Esophagus squamous epithelium (tissue), 4 donors: ENCODE data around the genes GBP4 and BARHL2.

DNA sequence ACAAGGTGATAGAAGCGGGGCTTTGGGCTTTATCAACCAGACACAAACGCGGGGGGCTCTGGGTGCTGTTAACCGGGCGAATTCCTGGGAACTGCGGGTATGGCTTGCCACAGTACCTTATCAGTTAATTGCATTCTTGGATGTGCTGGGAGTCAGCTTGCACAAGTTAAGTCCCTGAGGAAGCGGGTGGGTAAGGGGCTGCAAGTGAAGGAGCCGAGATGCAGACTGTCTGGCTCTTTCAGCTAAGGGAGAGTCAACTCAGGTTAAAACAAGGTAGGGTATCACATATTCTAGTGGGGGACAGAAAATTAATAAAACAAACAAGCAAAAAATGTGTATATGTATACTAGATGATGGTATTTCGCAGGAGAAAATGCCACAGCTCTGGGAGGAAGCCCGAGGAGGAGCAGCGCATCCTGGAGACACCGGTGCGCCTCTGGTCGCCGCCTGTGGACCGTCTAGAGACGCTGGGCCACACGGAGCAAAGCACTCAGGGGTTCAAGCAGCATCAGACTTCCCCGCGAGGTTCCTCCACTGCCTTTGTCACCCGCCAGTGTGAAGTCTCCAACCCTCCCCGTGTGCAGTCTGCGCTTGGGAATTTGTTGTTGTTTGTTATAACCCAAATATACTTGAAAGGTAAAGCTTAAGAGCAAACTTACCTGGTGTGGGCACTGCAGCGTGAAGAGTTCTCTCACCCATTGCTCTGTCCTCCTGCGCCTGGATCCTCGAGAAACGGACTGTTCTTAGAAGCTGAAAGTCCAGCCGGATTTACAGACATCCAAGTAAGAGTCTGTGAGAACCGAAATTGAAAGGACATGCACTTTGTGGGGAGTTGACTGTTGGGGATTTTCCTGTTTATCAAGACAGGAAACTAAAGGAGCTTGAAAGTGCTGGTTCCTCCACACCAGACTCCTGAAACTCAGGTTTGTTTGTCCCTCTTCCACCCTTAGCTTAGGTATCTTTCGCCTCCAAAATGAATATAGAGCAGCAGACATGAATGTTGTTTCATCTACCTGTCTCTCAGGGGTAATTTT, at the start of gene GBP4:
Gene GBP4 (minus strand): TSS at position 807 of the 1,034 bp plus-strand sequence.
- PRO-cap = bidirectional peak, plus-strand start at position 489 of the sequence, minus-strand start at position 438 of the sequence; bidirectional peak, plus-strand start at position 866 of the sequence, minus-strand start at position 807 of the sequence; bidirectional peak, plus-strand start at position 884 of the sequence, minus-strand start at position 914 of the sequence
- RAMPAGE, long total RNA, 4 experiments = start-site peak on the plus strand in 1 of 4 experiments, centred at position 858 of the sequence, 10 reads per replicate; start-site peak on the minus strand in 3 of 4 experiments, centred at positions 752 to 803 of the sequence, 18 to 31 reads per replicate

- PRO-cap = no peak
- RAMPAGE, long total RNA, 4 experiments = no peak in any of the 4 experiments
Measured at GRCh38 chr1:89583165-89583966, 49.6 kb upstream of the LRRC8C start.

- PRO-cap = no peak
- RAMPAGE, long total RNA, 4 experiments = no peak in any of the 4 experiments
Measured at GRCh38 chr1:89670133-89670623, 37.3 kb downstream of the LRRC8C start.

DNA sequence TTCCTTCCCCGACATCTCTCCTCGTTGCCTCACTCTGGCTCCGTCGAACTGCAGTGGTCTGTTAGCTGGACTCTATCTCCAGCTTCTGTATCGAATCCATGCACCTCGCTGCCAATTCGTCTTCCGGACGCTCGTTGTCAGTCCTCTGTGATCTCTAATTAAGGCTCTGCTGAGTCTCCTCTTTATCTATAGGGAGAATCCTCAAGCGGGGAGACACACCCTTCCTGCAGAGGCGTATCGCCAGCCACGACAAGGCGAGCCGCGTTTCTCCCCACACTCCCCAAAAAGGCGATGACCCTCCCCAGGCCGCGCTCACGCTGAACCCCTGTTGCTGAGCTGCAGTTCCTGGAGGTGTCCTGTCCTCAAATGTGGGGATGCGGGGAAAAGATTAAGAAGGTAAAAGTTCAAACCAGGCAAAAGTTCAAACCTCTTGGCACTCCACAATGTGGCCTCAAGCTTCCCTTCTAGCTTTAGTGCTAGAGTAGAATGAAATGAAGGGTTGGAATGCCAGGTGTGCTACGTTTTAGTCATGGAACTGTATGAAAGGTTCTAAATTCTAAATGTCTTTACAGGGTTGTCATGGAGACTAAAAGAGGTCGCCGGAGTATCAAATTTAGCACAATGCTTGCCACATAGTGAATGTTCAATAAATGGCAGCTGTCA, 57.4 kb upstream of the LRRC8D start:
- PRO-cap = unidirectional peak, minus-strand start at position 156 of the sequence
- RAMPAGE, long total RNA, 4 experiments = no peak in any of the 4 experiments

DNA sequence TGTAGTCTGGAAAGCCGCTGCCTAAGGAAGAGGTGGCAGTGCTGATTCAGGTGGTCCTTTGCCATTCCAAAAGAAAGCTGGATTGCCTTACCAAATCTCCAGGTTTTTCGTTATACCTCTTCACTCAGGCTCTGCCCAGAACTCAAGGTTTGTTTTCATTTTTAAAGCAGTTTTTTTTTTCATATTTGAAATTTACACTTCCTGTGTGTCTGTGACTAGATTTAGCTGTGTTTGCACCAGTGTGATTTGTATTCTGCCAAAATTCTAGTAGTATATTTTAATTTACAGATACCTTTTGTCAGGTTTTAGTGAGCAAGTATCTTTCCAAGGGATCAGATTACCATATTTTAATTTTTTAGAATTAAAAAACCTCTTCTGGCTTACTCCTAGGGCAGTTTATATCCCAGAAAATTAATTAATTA, 25.7 kb downstream of the LRRC8D start:
- PRO-cap = no peak
- RAMPAGE, long total RNA, 4 experiments = no peak in any of the 4 experiments

DNA sequence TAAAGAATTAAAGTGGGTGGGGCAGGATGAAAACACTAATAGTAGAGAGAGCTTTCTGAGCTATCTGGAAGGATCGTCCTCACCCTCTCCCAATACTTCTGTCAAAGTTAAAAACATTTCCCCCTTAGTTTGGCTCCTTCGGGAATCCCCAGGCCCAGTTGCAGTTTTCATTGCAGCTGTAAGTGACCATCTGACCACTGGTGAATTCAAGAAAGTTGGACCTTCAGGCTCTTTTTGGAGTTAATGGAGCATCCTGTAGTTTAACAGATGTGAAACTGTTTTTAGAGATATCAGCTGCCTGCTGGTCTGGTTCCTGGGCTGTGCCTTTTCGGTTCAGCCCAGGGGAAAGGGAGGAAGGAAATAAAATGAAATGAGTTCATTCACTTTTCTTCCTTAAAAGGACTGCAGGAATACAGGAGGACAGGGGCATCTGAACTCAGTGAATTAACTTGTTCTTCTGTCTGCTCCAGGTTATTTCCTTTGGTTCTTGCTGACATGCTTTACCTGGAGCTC, 83.3 kb downstream of the LRRC8D start:
- PRO-cap = no peak
- RAMPAGE, long total RNA, 4 experiments = no peak in any of the 4 experiments

DNA sequence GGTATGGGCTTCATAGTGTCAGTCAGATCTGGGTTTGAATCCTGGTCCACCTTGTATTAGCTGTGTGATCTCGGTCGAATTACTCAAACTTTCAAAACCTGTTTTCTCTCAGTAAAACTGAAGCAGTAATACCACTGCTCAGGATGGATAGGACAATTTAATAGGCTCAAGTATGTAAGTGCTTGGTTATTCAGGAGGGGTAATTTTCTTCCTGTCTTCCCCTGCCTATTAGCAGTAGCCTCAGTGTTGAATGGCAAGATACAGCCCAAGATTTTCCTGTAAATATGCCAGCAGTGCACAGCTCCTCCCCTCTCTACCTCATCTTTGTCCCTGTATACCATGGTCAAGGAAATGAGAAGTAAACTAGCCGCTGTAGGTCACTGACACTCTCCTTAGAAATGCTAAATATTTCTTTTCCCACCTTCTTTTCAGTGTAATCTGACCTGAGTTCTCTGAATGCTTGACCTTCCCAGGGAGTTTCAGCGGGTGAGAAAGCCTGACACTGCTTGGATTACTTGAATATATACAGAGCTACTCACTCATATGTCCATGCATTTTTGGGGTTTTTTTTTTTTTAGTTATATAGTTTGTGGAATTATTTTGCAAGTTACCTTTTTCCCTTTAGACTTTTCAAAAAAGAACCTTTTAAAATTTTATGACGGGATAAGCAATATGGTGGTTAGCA, 84.2 kb upstream of the ZNF326 start:
- PRO-cap = no peak
- RAMPAGE, long total RNA, 4 experiments = no peak in any of the 4 experiments

DNA sequence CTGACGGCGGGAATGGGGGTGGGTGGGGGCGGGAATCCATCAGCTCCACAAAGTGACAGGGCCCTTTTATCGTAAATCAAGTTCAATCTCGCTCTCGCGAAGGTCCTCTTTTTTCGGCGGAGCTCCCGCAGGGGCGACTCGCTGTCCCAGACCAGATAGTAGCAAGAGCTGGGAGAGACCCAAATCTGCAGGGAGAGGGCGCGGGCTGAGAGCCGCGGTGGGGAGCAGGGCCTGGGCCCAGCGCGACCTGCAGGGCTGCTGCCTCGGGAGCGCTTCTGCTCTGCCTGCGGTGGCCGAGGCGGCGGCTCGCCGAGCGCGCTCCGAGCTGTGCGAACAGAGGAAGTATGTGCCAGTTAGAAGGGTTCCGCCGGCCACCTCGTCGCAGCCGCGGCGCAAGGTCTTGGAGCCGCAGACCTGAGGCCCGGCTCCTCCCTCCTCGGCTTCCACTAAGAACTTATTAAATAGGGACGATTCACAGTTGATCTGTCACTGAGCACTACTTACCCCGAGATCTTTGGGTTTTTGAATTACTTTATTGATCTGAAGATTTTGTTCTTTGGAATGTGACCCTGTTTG, 10.2 kb downstream of the BARHL2 start:
- PRO-cap = no peak
- RAMPAGE, long total RNA, 4 experiments = no peak in any of the 4 experiments

- PRO-cap = no peak
- RAMPAGE, long total RNA, 4 experiments = no peak in any of the 4 experiments
Measured at GRCh38 chr1:90716194-90717350, at the start of gene BARHL2. TSS of gene BARHL2 (minus strand) at chr1:90717302.

DNA sequence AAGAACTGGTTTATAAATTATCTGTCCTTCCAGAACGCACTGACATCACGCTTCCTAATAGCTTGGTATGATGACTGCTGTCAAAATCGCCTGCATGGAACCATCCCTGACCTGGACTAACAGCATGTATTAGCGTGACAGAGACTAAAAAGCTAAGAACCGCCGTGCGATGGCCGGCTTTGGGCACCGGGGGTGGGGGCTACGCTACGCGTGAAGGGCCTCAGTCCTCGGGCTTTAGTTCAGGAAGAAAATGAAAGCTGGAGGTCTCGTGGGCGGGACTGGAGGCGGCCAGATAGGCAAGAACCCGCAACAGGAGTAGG, 133.4 kb upstream of the BARHL2 start:
- PRO-cap = no peak
- RAMPAGE, long total RNA, 4 experiments = no peak in any of the 4 experiments

DNA sequence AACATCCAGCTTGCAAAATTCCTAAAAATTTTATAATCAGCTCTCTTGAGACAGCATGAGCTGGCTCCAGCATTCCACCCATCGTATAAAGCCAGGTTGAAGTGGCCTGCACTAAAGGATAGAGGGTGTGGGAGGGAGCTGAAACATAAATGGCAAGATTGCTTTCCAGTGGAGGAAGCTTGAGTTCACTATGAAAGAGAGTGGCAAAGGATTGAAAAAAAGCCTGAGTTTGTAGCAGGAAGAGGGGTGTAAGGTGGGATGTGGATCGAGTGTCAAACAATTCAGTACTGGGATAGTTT, 48.5 kb upstream of the ZNF644 start:
- PRO-cap = no peak
- RAMPAGE, long total RNA, 4 experiments = no peak in any of the 4 experiments

DNA sequence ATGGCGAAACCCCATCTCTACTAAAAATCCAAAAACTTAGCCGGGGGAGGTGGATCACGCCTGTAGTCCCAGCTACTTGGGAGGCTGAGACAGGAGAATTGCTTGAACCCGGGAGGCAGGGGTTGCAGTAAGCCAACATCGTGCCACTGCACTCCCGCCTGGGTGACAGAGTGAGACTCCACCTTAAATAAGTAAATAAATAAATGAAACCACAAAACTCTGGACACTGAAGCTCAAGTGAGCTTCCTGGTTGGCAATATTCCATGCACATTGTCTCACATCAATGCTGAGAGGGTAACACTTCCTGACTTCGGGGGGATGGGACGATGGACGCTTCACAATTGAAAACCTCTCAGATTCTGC, 69.9 kb upstream of the ZNF644 start:
- PRO-cap = no peak
- RAMPAGE, long total RNA, 4 experiments = no peak in any of the 4 experiments

DNA sequence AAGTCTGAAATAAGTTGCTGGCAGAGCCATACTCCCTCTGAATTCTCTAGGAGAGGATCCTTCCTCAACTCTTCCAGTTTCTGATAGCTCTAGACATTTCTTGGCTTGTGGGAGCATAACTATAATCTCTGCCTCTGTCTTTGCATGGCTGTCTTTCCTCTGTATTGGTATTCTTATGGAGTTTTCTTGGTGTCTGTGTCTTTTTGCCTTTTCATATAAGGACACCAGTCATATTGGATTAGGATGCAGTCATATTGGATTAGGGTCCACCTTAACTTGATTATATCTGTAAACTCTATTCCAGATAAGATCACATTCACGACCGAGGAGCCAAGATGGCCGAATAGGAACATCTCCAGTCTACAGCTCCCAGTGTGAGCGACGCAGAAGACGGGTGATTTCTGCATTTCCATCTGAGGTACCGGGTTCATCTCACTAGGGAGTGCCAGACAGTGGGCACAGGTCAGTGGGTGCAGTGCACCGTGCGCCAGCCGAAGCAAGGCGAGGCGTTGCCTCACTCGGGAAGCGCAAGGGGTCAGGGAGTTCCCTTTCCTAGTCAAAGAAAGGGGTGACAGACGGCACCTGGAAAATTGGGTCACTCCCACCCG, 118.2 kb downstream of the HFM1 start:
- PRO-cap = no peak
- RAMPAGE, long total RNA, 4 experiments = no peak in any of the 4 experiments

GRCh38 chr1:91501207-91501863, 684 bp downstream of the CDC7 start:
- PRO-cap = no peak
- RAMPAGE, long total RNA, 4 experiments = no peak in any of the 4 experiments

GRCh38 chr1:91591715-91591944, 91.0 kb downstream of the CDC7 start:
- PRO-cap = no peak
- RAMPAGE, long total RNA, 4 experiments = no peak in any of the 4 experiments

GRCh38 chr1:91699472-91699985, 186.4 kb downstream of the TGFBR3 start:
- PRO-cap = no peak
- RAMPAGE, long total RNA, 4 experiments = no peak in any of the 4 experiments

DNA sequence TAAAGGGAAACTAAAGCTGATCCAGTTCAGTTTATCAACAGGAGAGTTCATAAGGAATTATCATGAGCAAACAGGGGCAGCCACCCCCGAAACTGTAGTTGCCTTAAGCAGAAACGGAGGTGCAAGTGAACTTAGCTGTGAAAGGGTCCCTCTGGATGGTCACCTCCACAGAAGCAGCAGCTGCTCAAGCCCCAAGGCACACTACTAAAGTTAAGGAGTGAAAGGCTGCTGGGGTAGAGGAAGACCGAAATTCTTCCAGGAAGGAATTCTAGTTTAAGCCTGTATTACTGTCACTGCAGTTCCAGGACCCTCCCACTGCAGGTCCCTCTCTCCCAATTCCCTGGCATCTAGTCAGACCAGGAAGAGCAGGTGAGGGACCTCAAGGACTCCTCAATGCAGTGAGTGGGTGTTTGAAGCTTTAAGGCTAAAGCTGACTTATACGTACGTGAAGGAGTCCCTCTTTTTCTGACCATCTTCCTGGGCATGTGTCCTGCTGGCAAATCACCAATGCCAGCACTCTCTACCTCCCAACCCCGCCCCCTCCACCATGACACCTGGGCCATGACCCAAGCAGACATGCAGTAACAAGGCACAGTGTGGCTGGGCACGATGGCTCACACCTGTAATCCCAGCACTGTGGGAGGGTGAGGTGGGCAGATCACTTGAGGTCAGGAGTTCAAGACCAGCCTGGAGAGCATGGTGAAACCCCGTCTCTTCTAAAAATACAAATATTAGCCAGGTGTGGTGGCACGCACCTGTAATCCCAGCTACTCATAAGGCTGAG, 57.3 kb downstream of the TGFBR3 start:
- PRO-cap = no peak
- RAMPAGE, long total RNA, 4 experiments = no peak in any of the 4 experiments

GRCh38 chr1:91849131-91849722, 36.7 kb downstream of the TGFBR3 start:
- PRO-cap = no peak
- RAMPAGE, long total RNA, 4 experiments = no peak in any of the 4 experiments

DNA sequence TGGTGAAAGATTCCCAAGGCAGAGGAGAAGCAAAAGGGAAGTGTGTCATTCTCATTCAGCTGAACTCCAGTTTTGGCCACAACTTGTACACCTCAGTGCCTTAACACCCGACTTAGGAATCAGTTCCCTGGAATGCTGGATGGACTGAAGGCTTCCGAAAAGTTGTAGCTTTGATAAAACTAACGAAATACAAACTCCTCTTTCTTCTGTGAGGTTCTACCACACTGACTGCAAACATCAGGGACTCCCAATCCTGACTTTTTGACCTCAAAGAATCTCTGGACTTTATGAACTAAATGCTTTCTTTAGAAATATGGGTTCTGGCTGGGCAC, 21.4 kb downstream of the TGFBR3 start:
- PRO-cap = bidirectional peak, plus-strand start at position 81 of the sequence, minus-strand start at position 74 of the sequence
- RAMPAGE, long total RNA, 4 experiments = no peak in any of the 4 experiments

- PRO-cap = no peak
- RAMPAGE, long total RNA, 4 experiments = no peak in any of the 4 experiments
Measured at GRCh38 chr1:92360069-92360469, 61.2 kb downstream of the RPAP2 start.